Foreskin keratinocyte (primary cell): Measurements from ENCODE around the genes MAEL, CREG1, RCSD1 and ADCY10.

GRCh38 chr1:165393156-165393548 is 36.6 kb upstream of the LMX1A start:
- RAMPAGE, total RNA, result no peak

GRCh38 chr1:165424298-165424886 is 20.5 kb downstream of the RXRG start:
- RAMPAGE, total RNA, result no peak

- RAMPAGE, total RNA, result no peak
Measured at GRCh38 chr1:165662340-165662634, 31.3 kb downstream of the MGST3 start.

GRCh38 chr1:165896148-165896770 is 68.8 kb downstream of the UCK2 start:
- RAMPAGE, total RNA, result no peak

GRCh38 chr1:165903620-165904222 is 76.3 kb downstream of the UCK2 start:
- RAMPAGE, total RNA, result no peak

GRCh38 chr1:166307819-166308434 is 141.1 kb upstream of the FAM78B start:
- RAMPAGE, total RNA, result no peak

- RAMPAGE, total RNA, result no peak
Measured at GRCh38 chr1:166839739-166840093, 441 bp downstream of the POGK start.

DNA sequence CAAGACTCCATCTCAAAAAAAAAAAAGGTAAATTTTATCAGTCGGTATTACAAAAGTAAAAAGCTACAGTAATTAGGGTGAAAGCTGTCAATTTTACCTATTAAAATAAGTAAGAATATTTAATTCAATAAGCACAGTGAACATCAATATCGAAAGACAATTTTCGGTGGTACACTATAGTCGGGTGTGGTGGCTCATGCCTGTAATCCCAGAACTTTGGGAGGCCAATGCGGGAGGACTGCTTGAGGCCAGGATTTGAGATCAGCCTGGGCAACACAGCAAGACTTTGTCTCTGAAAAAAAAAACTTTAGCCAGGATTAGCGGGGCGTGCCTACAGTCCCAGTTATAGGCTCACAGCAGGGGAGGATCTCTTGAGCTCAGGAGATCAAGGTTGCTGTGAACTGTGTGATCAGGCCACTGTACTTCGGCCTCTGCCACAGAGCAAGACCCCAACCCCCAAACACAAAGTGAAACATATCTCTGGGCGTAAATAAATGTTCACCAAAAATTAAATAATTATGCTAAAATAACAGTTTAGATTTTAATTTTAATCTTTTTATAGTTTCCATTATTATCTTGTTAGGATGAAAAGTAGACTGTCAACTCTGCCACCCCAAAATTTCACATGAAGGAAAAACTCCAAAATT is 1.6 kb downstream of the TADA1 start:
- RAMPAGE, total RNA, result no peak

DNA sequence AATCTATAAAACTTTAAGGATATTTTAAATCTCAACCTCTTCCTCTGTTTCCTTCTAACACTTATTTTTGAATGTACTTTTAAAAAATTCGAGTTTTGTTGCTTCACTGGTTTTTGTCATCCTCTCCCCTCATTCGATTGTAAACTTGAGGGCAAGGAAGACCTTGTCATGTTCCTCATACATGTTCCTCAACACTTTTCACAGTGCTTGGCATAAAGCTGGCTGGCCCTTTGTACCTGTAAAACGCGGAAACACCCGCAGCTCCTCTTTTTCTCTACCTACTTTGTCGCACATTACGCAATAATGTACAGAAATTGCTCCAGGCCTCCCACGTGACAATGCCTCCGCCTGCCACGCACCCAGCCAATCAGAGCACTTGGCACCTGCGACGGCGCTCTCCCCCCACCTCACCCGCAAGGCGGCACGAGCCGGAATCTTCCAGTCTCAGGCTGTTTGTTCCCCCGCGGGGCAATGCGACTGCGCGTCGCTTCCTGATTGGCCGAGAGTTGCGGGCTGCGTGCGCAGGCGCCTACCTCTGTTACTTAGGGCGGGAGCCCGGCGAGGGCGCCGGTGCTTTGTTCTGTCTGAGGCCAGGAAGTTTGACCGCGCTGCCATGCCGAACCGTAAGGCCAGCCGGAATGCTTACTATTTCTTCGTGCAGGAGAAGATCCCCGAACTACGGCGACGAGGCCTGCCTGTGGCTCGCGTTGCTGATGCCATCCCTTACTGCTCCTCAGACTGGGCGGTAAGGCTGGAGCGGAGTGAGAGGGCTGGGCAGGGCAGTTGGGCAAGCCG is at the start of gene MAEL:
MAEL (plus strand) TSS at position 541 of the 795 bp plus-strand sequence.
- RAMPAGE, total RNA, result no peak

GRCh38 chr1:167088846-167089220 is 1.3 kb downstream of the GPA33 start:
- RAMPAGE, total RNA, result no peak

DNA sequence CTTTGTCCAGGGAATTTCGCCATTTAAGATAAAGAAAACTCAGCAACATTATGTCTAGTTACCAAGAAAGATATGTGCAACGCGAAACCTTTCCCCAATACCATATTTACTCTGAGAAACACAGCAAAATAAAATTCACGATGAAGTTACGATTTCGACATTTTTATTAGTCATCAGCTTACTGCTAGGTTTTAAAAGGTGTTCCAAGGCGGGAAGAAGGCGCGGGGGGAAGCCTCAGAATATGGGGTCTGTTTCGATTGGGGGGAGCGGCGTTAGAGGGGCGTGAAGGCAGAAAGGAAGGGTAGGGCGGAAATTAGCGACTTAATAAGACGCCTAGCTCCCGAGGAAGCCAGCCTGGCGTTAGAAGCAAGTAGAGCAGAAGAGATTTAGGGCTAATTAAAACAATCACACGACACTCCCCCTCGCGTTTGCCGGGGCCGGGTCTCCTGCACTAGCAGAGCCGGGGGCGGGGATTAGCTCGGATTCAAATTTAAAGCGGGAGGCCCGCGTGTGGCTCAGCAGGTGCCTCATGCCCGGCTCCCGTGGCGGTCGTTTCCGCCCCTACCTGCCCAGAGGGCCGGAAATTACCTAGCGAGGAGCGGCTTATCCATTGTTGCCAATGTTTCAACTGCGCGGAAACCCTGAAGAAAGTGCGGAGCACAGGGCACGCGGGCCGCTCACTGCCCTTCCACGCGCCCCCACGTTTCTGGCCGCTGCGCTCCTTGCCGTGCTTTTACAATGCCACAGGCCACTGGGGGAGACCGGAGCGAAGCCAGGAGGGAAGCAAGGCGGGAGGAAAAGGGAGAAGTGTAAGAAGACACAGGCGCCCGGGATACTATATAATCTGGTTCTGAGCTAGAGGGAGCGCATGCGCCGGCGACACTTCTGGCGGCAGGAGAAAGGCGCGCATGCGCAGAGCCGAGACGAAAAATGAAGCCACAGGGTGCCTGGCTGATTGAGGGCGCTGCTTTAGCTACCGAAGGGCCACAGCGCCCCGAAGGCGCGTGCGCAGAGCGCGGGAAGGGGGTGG is 686 bp upstream of the POU2F1 start:
- RAMPAGE, total RNA, result no peak

DNA sequence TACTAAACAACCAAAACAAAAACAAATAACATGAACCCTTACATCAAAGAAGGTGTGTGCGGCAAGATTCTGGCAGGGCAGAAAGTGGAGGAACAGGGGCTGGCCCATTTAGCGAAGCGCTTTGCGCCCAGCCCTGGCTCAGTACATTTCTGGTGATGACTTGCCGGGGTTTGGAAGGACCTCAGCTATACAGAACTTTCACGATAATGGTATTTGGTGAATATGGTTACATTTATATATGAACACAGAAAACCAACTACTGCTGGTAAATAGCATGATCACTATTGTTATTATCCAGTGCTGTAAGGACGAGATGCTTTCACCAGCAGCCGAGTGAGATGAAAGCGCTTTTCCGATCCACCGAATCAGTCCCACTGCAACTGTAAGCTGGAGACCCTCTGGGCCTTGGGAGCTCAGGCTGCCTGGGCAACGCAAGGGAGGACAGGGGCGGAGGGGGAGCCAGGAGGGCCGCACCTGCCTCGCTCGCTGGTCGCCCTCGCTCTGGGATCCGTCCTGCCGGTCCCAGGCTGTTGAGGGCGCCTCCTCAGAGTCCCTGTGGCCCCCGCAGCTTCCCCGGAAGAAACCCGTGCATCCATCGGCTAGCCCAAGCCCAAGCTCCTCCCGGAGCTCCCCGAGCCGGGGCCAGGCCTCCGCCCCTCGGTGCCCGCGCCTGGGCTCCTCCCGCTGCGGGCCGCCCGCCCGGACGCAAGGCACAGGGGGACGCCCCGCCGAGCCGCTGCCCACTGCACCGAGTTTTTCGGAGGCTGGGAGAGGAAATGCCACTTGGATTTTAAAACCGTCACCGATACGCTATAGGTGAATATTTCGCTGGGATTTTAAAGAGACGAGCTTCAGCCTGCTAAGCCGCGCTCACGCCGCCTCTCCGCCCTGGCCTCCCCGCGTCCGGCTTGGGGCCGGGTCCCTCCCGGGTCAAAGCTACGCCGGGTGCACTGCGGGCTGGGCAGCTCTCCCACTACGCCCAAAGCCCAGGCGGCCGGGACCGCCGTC is 63.6 kb downstream of the CD247 start:
- RAMPAGE, total RNA, result no peak

DNA sequence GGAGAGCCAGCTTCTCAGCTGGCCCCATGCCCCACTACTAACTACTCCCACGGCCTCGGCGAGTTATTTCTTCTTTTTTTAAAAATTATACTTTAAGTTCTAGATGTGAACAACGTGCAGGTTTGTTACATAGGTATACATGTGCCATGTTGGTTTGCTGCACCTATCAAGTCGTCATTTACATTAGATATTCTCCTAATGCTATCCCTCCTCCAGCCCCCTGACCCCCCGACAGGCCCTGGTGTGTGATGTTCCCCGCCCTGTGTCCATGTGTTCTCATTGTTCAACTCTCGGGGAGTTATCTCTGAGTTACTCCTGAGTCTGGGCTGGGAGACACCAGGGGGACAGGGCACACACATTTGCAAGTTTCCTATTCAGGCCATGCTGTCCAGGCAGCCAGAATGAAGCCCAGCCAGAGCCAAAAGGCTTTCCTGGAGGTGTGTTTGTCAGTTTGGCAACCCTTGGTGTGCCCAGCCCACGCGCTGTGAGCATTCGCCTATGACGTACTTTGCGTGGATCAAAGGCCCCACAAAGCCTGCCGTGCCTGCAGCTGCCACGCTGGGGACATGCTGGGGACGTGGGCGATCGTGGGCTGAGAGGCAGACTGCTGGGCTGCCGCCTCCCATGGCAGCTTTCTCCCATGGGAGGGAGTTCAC is 57.7 kb downstream of the CD247 start:
- RAMPAGE, total RNA, result no peak

- RAMPAGE, total RNA, result no peak
Measured at GRCh38 chr1:167532518-167532773, 14.1 kb upstream of the CD247 start.

DNA sequence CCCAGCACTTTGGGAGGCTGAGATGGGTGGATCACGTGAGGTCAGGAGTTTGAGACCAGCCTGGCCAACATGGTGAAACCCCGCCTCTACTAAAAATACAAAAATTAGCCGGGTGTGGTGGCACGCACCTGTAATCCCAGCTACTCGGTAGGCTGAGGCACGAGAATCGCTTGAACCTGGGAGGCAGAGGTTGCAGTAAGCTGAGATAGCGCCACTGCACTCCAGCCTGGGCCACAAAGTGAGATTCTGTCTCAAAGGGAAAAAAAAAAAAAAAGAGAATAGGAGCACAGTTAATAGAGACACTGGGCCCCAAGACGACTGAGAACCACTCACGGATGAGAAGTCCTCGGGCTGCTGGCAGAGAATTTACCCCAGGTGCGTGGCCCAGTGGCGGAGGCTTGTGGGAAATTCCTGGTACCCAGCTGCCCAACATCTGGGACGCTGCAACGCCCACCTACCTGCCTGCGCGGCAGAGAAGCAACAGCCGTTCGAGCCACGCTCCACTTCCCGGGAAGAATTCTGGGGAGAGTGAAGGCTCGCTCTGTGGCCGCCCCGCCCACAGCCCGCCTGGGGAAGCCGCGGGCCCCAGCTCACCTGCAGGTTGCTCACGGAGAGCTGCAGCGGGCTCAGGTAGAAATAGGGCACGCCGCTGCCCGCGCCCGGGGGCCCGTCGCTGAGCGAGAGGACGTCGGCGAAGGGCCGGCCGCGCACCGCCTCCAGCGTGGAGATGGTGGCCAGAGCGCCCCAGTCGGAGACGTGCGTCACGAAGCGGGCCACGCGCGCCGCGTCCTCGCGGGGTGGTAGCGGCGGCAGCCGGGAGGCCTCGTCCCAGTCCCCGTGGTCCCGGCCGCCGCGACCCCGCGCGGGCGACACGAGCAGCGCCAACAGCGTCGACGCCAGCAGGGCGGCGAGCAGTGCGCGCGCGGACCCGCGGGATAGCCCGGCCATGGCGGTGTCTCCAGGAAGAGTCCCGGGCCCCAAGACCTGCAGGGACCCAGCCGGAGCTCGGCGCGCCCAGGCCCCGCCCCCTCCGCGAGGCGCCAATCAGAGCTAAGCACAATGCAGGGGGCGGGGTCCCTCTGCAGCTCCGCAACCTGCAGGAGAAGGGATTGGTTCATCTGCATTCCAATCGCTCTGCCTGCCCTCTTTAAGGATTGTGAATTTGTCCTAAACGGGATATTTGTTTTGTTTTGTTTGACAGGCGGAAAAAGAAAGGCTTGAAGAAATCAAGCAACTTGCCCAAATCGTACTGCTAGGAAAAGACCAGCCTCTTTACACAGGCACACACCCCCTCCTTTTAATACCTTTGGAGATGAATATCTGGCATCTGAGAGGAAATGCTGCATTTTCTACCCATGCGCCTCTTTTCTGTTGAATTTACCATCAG is at the start of gene CREG1:
CREG1 (minus strand) TSS at position 969 of the 1,387 bp plus-strand sequence.
- RAMPAGE, total RNA, result no peak

GRCh38 chr1:167629601-167630724 is at the start of gene RCSD1:
Gene RCSD1 (plus strand): TSS chr1:167630232.
- RAMPAGE, total RNA, result no peak

DNA sequence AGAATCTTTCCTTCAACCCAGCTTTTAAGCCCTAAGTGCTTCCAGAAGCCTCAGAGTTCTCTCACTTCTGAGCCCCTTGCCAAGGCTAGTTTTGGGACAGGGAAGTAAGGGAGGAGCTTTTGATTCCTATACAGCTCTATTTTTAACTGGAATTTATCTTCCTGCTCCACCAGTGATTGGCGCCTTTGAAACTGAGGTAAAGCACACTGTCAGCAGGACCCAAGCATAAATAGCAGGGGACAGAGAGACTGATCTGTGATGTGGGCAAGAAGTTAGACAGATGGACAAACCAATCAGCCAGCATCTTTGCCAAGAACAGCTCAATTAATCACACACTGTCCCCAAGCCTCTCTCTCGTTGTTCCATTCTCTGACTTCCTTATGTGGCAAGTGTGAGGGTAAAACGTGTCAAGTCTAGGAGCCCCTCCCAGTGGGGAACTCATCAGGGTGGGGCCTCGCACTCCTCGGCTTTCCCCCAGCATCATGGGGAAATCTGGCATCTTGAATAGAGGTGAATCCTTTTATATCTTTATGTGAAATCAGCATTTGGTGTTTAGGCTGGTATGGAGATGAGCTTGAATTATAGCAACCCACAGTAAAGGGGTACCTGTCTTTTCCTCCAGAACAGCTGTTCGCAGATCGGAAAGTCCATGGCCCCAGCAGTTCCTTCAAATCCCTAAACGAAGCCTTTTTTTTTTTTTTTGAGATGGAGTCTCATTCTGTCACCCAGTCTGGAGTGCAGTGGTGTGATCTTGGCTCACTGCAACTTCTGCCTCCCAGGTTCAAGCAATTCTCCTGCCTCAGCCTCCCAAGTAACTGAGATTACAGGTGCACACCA is 40.1 kb upstream of the MPZL1 start:
- RAMPAGE, total RNA, result no peak

GRCh38 chr1:167711612-167712343 is 10.0 kb upstream of the MPZL1 start:
- RAMPAGE, total RNA, result no peak

GRCh38 chr1:167899137-167899911 is 14.6 kb downstream of the ADCY10 start:
- RAMPAGE, total RNA, result no peak

GRCh38 chr1:167913542-167914495 is at the start of gene ADCY10:
Gene ADCY10 (minus strand): TSS chr1:167914134.
- RAMPAGE, total RNA, result no peak